Peyer's patch (tissue), 4 donors: ENCODE measurements around a stretch of chr9.

DNA sequence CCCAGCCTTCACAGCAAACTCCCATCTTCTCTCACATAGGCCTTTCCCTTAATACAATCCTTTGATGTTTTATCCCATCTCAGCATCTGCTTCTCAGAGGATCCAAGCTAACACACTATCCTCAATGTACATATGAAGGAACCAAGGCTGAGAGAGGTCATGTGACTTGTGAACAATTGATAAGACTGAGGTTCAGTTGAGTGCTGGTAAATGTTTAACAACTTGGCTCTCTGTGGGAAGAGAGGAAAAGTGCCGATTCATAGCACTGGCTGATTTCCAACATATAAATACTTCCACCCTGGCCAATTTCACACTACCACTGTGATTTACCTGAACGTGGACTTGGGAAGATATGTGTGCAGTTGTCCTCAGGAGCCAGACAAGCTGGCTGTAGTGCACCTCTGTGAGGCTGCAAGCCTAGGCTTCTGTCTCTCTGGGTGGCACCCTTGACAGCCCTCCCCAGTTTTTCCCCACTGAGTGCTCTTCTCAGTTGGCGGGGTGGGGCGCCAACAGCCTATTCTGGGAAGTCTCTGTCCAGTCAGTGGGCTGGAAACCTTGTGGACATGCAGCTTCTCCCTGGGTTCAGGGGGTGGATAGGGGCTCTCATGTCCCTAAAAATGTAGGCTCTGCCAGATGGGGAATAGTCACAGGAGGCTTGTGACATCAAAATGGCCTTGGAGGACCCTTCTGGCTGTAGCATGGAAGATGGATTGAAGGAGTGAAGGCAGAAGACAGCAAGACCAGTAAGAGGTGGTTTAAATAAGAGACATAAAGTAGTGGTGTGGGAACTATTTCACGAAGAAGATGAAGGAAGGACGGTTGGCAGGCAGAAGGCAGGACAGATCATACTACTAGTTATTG is 120.0 kb upstream of the TRIM32 start:
- PRO-cap, result unidirectional peak, plus-strand start at position 378 of the sequence
- RAMPAGE, long total RNA, 4 experiments, result no peak in any of the 4 experiments

DNA sequence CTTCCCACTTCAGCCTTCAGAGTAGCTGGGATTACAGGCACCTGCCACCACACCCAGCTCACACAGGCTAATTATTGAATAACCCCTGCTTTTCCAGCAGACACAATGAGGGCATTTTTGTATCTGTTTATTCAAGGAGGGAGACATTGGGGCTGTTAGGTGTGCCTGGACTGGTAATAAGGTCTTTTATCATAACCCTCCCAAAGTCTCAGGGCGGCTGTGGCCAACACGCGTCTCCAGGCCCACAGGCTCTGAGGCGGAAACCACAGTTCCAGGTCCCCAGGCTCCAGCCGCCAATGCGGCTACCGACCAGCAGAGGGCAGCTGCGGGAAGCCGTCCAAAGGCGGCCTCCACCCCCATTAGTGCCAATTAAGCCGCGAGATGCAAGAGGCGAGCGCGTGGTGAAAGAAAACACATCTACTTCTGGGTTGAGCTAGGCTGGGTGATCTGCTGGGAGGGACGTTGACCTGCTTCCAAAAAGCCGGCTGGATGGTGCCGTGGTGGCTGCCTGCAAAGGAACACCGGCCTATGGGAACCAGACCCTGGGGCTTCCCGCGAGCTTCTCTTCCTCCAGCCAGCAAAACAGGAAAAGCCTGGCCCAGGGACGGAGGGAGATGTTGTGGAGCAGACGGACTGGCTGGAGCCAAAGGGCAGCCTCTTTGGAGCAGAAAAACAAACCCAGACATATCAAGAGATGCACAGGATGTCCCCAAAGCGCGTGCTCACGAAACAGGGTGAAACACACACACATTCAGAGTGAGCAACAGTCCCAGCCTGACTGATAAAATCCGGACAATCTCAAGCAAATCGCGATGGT is 186.9 kb upstream of the BRINP1 start:
- PRO-cap, result no peak
- RAMPAGE, long total RNA, 4 experiments, result no peak in any of the 4 experiments

GRCh38 chr9:120487109-120487851 is 92.7 kb downstream of the CDK5RAP2 start:
- PRO-cap, result no peak
- RAMPAGE, long total RNA, 4 experiments, result start-site peak on the minus strand in 2 of 4 experiments, at chr9:120487295-120487432 at its widest, 21 reads per replicate

DNA sequence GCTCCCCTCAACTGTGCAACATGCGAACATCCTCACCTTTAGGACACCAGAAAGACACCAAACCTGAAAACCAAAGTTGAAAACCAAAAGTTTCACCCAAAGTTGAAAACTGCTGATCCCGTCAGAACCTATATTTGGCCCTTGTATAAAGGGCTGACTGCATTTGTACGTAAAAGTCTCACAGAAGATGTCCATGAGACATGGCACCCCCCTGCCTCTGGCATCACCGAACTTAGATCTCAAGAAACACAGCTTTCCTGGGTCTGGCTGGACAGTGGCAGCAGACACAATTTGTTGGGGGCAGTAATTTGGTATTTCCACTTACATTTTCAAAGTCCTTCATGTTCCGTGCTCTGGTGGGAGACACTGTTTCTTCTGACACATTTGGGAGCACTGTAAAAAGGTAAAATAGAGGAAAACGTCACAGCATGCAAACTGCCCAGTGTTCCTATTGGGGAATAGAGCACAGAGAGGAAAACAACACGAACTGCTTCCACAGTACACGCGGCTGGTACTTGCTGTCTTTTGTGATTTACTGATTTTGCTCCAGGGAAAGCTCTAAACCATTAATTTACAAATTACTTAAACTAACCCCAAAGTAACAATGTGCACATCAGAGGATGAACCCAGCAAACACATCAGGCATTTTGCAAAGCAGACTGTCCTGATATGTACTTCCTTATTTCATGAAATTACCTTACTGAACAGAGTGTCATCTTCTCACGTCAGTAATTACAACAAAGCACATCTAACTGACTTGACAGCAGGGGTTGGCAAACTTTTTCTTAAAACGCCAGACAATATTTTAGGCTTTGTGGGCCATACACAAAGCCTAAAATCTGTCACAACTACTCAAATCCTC is 11.7 kb downstream of the CDK5RAP2 start:
- PRO-cap, result no peak
- RAMPAGE, long total RNA, 4 experiments, result start-site peak on the minus strand in 1 of 4 experiments, centred at position 471 of the sequence, 16 reads per replicate

GRCh38 chr9:120715306-120715947 is 1.2 kb upstream of the MEGF9 start:
- PRO-cap, result no peak
- RAMPAGE, long total RNA, 4 experiments, result no peak in any of the 4 experiments

GRCh38 chr9:120723528-120723939 is 9.3 kb upstream of the MEGF9 start:
- PRO-cap, result no peak
- RAMPAGE, long total RNA, 4 experiments, result no peak in any of the 4 experiments

GRCh38 chr9:120830842-120831074 is 12.0 kb downstream of the PSMD5 start:
- PRO-cap, result no peak
- RAMPAGE, long total RNA, 4 experiments, result no peak in any of the 4 experiments

- PRO-cap, result no peak
- RAMPAGE, long total RNA, 4 experiments, result no peak in any of the 4 experiments
Observed at GRCh38 chr9:120841840-120842615, 694 bp downstream of the PSMD5 start.

DNA sequence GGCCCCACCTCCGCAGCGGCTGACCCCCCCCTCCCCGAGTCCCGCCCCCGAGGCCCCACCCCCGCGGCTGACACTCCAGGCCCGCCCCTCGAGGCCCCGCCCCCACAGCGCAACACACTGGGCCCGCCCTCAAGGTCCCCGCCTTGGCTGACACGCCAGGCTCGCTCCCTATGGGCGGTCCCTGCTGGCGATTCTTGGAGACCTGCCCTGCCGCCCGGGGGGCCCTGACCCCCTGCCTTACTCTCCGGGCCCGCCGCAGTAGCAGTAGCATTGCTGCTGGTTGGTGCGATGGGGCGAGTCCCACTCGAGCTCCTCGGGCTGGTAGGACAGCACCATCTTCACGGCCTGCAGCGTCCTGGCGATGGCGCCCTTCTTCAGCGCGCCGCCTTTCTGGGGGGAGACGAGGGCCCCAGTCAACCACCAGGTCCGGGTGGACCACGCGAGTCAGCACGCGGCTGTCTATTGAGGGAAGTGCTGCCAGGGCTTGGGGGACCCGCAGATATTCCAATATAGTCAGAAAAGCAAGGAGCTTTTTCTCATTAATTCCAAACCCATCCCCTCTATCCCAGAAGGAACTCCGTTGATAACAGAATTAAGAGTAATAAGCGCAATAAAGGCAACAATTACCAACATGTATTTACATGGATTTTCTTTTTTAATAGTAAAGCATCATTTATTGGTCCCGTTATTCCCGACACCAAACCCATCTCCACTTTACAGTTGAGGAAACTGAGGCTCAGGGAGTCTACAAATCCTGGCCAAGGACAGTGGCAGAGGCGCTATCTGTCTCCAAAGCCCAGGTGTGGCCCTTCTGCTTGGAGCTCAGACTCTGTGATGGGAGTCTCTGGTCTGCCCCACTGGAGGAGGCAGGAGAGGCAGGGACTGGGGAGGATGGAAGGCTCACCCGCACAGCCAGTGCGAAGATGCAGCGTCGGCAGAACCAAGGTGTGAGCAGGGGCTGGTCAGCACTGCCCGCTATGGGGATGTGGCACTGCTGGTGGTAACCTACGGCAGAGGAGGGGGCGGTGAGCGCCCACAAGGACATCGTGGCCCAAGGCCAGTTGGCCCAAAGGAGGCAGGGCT is 7.7 kb downstream of the PHF19 start:
- PRO-cap, result bidirectional peak, plus-strand start at position 171 of the sequence, minus-strand start outside the sequence
- RAMPAGE, long total RNA, 4 experiments, result no peak in any of the 4 experiments

GRCh38 chr9:120916431-120917135 is 10.0 kb downstream of the TRAF1 start:
- PRO-cap, result no peak
- RAMPAGE, long total RNA, 4 experiments, result no peak in any of the 4 experiments

GRCh38 chr9:120925554-120925759 is 1.1 kb downstream of the TRAF1 start:
- PRO-cap, result no peak
- RAMPAGE, long total RNA, 4 experiments, result no peak in any of the 4 experiments

DNA sequence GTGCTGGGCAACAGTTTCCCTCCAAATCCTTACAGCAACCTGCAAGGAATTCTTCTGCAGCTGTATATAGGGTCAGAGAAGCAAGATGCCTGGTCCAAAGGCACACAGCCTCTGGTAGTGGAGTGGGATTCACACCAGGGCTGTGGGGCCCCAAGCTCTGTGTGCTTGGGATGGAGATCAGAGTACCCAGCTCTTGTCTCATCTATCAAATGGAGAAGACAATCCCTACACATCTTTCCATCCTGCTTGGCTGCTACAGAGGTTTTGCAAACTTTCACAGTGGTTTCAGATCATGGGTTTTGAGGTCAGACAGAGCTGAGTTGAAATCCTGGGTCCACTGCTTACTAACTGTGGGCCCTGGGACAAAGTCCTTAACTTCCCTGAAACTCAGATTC is 429 bp upstream of the TRAF1 start:
- PRO-cap, result no peak
- RAMPAGE, long total RNA, 4 experiments, result no peak in any of the 4 experiments

DNA sequence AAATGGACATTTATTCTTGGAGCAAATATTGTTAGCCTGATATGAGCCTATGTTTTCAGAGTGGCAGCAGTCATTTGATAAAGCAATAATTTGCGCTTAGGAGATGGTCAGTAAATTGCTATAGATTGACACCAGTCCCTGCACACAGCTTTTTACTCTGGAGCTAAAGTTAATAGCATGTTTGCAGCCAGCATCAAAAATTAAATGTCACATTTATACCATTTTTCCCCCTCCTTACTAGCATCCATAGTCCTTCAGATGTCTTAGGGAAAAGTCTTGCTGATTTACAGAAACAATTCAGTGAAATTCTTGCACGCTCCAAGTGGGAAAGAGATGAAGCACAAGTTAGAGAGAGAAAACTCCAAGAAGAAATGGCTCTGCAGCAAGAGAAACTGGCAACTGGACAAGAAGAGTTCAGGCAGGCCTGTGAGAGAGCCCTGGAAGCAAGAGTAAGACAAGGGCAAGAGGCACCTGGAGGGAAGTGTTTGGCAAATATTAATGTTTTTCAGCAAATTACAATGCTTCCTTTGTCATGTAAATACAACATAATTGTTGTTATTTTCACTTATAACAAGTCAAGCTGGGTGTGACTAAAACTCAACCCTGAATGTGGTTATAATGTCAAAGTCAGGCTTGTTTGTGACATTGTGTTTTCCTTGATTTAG is 60.4 kb downstream of the RAB14 start:
- PRO-cap, result no peak
- RAMPAGE, long total RNA, 4 experiments, result start-site peak on the plus strand in 1 of 4 experiments, centred at position 294 of the sequence, 31 reads per replicate

- PRO-cap, result no peak
- RAMPAGE, long total RNA, 4 experiments, result no peak in any of the 4 experiments
Observed at GRCh38 chr9:121222638-121223241, 21.1 kb upstream of the RAB14 start.

DNA sequence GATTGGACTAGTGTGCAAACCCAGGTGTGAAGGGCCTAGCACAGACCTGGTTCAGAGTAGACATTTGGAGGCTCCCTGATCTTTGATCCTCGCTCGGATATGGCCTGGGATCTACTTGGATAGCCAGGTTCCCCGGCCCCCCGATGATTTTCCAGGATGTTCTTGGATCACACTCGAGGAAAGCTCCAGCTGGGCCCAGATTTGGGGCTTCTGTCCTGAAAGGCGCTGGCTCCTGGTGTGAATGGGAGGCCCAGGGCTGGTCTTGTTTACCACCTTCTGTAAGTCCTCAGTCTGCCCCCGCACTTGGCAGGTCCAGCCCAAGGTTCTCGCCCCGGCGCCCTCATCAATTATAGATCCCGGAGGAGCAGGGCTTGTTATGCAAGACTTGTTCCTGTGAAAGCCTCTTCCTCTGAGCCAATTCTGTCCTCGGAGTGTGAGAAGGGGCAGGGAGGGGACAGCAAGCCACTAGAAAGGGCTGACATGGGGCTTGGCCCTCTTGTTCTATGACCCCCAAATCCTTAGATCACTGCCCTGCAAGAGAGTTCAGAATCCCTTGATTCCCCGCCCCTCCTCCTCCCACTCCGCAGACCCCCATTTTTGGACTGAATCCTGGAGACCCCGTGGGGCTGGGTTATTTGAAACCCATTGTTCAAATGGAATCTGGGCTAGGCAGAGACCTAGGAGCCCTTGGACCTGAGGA is 37.7 kb downstream of the GSN start:
- PRO-cap, result no peak
- RAMPAGE, long total RNA, 4 experiments, result no peak in any of the 4 experiments

GRCh38 chr9:121308950-121309520 is 41.1 kb downstream of the GSN start:
- PRO-cap, result no peak
- RAMPAGE, long total RNA, 4 experiments, result no peak in any of the 4 experiments

GRCh38 chr9:121358614-121359384 is 11.3 kb downstream of the STOM start:
- PRO-cap, result unidirectional peak, minus-strand start at chr9:121358907
- RAMPAGE, long total RNA, 4 experiments, result no peak in any of the 4 experiments

- PRO-cap, result no peak
- RAMPAGE, long total RNA, 4 experiments, result no peak in any of the 4 experiments
Observed at GRCh38 chr9:121453076-121453593, 46.5 kb downstream of the GGTA1 start.

DNA sequence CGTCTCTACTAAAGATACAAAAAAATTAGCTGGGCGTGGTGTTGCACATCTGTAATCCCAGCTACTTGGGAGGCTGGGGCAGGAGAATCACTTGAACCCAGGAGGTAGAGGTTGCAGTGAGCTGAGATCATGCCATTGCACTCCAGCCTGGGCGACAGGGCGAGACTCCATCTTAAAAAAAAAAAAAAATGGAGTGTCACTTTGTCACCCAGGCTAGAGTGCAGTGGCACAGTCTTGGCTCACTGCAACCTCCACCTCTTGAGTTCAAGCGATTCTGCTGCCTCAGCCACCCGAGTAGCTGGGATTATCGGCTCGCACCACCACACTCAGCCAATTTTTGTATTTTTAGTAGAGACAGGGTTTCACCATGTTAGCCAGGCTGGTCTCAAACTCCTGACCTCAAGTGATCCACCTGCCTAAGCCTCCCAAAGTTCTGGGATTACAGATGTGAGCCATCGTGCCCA is 30.9 kb upstream of the GGTA1 start:
- PRO-cap, result no peak
- RAMPAGE, long total RNA, 4 experiments, result no peak in any of the 4 experiments

GRCh38 chr9:121567356-121568200 is 67.9 kb upstream of the GGTA1 start:
- PRO-cap, result no peak
- RAMPAGE, long total RNA, 4 experiments, result no peak in any of the 4 experiments